ENCODE measurements around the genes MYH15 and TAGLN3.

GRCh38 chr3:107235484-107236302, 141.5 kb upstream of the CCDC54 start:
- RRBS = no CpG with 5 or more reads among the region's 13 CpGs

GRCh38 chr3:107240301-107241196, 136.7 kb upstream of the CCDC54 start:
- RRBS = 1% methylated on average over 12 of the region's 57 CpGs

GRCh38 chr3:107264831-107265404, 112.3 kb upstream of the CCDC54 start:
- RRBS = no CpG with 5 or more reads among the region's 10 CpGs

DNA sequence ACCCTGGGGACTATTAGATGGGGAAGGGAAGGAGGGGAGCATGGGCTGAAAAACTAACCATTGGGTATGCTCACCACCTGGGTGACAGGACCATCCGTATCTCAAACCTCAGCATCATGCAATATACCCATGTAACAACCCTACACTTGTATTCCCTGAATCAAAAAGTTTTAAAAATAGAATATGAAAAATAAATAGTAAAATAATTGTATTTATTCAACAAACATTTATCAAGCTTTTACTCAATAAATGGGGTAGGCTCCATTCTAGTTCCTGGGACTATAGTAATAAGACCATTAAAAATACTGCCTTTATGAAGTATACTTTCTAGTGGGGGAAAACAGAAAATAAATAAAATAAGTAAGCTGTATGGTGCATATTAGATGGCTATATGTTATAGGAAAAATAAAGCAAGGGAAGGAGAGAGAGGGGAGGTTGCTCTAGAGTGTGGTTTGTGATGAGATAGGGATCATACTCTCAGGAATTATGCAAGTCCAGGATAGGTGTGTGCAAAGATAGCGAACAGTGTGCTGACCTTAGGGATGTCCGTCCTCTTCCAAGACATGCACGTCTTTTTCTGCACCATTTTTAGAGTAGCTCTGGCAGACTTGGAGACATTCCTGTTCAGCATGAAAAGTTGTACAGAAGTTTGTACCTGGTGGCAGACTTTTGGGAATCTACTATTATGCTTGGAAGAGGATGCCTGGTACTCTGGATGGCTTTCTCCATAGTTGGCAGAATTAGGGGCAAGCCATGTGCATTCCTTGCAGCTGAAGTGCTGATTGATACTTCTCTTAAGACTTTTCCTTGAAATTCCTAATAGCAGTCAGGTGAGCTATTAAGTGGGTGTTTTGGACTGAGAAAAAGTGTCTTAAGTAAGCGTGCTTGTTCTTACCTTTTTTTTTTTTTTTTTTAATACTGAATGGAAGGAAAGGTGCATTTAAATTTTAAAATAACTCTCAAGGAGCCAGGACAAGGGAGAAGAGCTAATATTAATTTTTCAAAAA, 26.5 kb downstream of the BBX start:
- RRBS = no CpG with 5 or more reads among the region's 5 CpGs

GRCh38 chr3:107570140-107570955, 47.6 kb downstream of the BBX start:
- RRBS = no CpG with 5 or more reads among the region's 12 CpGs

DNA sequence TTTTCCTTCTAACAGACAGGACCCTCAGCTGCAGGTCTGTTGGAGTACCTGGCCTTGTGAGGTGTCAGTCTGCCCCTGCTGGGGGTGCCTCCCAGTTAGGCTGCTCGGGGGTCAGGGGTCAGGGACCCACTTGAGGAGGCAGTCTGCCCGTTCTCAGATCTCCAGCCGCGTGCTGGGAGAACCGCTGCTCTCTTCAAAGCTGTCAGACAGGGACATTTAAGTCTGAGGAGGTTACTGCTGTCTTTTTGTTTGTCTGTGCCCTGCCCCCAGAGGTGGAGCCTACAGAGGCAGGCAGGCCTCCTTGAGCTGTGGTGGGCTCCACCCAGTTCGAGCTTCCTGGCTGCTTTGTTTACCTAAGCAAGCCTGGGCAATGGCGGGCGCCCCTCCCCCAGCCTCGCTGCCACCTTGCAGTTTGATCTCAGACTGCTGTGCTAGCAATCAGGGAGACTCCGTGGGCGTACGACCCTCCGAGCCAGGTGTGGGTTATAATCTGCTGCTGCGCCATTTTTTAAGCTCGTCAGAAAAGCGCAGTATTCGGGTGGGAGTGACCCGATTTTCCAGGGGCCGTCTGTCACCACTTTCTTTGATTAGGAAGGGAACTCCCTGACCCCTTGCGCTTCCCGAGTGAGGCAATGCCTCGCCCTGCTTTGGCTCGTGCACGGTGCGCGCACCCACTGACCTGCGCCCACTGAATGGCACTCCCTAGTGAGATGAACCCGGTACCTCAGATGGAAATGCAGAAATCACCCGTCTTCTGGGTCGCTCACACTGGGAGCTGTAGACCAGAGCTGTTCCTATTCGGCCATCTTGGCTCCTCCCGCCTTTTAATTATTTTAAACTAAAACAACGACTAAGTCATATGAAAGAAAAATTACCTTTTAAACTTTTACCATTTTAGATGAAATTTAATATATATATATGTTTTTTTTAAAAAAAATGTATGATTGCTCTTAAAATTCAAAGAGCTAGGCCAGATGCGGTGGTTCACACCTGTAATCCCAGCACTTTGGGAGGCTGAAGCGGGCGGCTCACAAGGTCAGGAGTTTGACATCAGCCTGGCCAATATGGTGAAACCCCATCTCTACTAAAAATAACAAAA, 175.0 kb downstream of the BBX start:
- RRBS = no CpG with 5 or more reads among the region's 36 CpGs

GRCh38 chr3:108088459-108089094, 2.3 kb downstream of the CD47 start:
- RRBS = no CpG with 5 or more reads among the region's 4 CpGs

DNA sequence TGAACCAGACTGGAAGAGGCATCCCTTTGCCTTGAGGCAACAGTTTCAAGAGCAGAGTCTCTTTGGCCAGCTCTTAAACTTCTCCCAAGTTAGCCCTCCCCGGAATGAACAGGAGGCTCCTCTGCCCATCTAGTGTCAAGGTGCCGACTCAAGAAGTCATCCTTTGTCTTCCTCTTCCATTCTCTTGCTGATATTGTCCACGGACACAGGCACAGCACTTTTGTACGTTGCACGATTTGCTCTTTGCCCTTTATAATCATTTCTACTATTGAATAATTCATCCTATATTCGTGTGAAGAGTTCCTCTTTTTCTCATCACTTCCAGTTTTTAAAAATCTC, 40.8 kb upstream of the CD47 start:
- RRBS = no CpG with 5 or more reads among the region's 6 CpGs

DNA sequence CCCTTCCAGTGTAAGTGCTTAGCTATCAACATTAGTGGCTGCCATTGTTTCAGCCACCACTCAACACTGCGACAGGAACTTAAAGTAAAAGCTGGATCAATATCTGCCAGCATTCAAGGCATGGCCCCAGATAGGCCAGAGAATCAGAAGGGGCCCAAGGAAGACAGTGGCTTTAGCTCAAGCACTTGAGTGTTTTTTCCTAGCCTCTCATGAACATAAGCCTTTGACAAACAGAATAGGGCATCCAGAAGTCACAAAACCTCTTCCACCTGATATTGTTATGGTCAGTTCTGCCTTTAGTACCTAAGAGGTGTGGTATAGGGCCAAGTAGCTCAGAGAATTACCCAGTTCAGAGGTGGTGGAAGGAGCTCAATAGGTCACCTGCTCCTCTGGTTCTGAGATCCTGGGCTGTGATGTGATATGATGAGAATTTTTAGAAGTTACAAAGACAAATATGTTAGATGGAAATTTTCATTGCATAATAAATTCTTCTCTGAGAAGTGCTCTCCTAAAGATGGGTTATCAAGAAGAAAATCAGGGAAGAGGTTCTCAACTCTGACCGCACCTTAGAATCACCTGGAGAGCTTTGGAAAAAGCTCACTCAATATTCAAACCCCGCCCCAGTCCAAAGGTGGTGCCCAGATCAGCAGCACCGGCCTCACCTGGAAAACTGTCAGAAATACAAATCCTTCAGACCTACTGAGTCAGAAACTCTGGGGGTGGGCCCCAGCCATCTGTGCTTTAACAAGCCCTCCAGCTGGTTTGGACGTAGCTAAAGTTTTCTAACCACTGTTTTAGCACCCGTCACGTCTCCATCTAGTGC, 101.4 kb downstream of the MYH15 start:
- RRBS = no CpG with 5 or more reads among the region's 7 CpGs

DNA sequence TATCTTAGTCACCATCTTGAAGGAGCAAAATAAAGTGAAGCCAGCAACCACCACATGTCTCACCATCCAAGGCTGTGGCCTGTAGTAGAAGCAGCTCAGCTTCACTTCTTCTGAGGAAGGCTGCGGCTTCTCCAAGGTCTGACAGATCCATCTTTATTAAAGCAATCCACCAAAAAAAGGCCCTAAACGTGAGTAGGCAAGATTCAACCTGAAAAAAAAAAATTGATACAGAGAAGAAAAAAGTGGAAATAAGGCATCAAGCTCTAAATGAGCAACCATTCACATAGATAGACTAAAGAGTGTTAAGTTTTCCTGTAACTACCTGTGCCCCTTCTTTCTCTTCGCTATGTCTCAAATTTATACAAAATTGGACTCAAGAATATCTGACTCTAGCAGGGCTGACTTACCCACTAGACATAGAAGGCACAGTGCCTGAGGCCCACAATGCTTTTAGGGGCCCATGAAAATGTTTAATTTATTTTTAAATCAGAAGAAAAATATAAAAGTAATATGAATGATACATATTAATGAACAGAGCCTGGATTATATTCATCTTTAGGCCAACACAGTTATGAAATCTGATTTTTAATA, at the start of gene MYH15:
Gene MYH15, minus strand, starts transcription at position 217 of the 591 bp plus-strand sequence.
- RRBS = no CpG with 5 or more reads among the region's 3 CpGs

DNA sequence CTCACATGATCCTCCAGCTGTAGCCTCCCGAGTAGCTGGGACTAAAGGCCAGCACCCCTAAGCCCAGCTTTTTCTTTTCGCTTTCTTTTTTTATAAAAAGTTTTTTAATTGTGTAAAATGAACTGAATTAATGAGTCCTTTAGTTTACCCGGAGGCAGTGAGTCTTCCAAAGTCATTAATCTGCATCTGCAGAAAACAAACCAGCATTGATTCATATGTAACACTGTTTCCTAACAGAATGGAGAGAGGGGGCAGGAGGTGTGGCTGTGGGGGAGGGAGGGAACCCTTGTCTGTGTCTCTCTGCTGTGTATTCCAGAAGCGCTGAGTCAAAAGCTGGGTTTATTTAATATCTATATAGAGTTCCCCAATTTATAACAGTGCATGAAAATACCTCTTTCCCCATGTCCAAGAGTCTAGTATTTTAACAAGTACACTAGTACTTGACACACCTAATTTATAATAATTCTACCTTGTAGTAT, 2.6 kb upstream of the DPPA4 start:
- RRBS = no CpG with 5 or more reads among the region's 4 CpGs

DNA sequence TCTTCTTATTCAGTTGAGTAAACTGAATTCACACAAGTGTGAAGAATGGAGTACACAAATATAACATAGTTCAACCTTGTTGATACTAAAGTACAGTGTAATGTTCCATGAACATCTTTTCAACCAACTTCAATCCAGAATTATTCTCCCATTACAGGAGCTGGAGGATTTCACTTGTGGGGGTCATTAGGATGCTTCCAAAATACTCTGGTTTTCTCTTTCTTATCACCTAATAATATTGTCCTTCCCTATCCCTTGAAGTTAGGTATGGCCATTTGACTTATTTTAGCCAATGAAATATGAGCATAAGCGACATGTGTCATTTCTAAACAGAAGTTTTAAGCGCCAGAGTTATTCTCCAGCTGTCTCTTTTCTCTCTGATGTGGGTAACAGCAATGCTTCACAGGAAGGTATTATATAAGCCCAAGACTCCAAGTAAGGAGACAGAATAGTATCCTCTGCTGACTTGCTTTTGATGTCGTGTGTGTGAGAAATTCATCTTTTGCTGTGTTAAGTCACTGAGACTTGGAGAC, 224.8 kb upstream of the NECTIN3 start:
- RRBS = no CpG with 5 or more reads among the region's 3 CpGs

- RRBS = no CpG with 5 or more reads among the region's 1 CpG
Measured at GRCh38 chr3:111590329-111590528, 4.9 kb downstream of the ZBED2 start.

DNA sequence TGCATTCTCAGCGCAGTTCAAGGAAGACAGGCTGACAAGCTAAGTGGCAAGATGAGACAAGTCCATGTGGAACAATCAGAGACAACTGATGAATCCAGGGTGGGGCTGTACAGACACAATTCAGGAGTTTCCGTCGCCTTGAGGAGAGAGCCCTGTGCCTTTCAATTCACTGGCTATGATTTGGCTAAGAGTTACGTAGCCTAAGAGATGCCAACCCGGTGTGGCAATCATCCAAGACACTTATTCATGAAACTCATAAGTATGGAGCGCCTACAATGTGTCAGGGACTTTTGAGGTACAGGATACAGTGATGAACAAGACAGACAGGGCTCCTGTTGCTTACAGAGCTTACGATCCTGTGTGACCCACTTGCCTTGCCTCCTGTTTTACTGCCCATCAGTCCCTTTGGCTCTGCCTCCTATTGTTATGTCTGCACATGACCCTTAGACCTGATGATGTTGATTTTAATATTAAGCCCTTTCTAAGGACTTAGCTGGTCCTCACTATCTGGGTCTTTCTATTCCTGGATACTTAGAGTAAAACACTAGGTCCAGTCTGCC, 15.6 kb upstream of the ZBED2 start:
- RRBS = no CpG with 5 or more reads among the region's 7 CpGs

DNA sequence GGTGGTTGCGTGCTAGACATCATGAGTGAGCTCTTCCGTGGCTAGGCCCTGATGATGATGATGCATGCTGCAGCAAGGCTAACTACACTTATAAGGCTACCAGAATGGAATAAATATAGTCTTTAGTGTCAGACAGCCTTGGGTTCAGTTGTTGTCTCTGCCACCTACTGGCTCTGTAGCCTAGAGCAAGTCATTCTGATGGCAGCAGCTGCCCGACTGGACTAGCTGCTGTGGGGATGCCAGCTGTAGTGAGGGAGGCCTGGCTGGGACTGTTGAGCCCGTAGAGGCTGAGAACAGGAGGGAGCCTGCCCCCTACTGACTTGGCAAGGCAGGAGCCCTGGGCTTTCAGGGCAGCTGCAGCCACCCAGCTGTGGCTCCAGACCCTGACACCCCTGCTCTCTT, 21.4 kb upstream of the ZBED2 start:
- RRBS = no CpG with 5 or more reads among the region's 4 CpGs

DNA sequence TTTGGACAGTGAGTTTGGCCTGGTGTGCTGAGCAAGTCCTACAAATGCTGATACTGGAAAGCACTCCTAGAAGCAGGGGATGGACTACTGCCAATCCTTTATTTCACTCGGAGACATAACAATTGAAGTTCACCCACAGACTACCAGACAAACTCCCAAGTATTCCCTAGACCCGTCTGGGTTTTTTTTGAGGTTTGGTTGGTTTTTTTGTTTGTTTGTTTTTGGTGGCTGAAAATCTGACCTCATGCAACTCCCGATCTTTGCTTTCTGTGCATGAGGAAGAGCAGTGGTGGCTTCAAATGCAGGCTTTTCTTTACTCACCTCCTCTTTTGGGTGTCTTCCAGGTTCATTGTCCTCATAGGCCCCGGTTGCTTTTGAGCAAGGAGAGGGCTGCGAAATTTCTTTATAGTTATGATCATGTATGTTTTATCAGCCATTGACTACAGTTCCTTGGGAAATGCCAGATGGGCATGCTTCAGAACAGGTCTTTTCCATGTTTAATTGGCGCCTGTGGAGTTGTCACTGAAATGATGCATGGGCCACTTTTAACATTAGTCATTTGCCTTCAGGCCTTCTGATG, 1.8 kb downstream of the PLCXD2 start:
- RRBS = no CpG with 5 or more reads among the region's 6 CpGs

- RRBS = no CpG with 5 or more reads among the region's 3 CpGs
Measured at GRCh38 chr3:111992108-111992804, 6.5 kb upstream of the TAGLN3 start.

- RRBS = under 1% methylated on average over 6 of the region's 29 CpGs
Measured at GRCh38 chr3:111998410-111999448, at the start of gene TAGLN3. Gene TAGLN3 (plus strand): TSS chr3:111998922.

GRCh38 chr3:112092260-112093098, 6.3 kb downstream of the C3orf52 start:
- RRBS = no CpG with 5 or more reads among the region's 7 CpGs

DNA sequence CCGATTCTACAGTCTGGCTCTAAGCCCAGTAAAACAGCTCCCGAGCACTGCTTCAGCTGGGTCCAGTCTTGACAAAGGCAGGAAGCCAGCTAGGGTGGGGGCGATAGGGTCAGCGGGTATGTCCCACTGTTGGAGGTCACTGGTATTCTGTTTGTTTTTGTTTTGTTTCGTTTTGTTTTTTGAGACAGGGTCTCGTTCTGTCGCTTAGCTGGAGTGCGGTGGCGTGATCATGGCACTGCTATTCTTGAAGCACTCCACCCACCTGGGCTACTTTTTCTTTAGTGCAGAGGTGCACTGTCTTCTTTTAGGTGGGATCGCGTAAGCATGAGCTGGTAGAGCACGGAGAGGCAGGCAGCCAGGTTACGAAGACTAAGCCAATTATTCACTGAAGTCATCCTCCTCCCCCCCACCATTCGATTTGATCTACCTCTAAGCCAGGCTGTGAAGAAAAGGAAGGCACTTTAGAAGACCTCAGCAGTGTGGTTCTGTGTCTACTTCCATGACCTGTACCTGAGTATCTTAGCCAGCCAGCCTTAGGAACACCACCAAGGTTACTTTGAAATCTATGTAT, 16.2 kb downstream of the GCSAM start:
- RRBS = no CpG with 5 or more reads among the region's 14 CpGs